Trachea (tissue), 1 donor: ENCODE measurements around the gene GTF2A1L.

GRCh38 chr2:48397727-48398223 is 42.8 kb upstream of the PPP1R21 start:
- PRO-cap, result no peak

- PRO-cap, result no peak
These were observed 1.0 kb downstream of the PPP1R21 start for GRCh38 chr2:48441452-48442162.

DNA sequence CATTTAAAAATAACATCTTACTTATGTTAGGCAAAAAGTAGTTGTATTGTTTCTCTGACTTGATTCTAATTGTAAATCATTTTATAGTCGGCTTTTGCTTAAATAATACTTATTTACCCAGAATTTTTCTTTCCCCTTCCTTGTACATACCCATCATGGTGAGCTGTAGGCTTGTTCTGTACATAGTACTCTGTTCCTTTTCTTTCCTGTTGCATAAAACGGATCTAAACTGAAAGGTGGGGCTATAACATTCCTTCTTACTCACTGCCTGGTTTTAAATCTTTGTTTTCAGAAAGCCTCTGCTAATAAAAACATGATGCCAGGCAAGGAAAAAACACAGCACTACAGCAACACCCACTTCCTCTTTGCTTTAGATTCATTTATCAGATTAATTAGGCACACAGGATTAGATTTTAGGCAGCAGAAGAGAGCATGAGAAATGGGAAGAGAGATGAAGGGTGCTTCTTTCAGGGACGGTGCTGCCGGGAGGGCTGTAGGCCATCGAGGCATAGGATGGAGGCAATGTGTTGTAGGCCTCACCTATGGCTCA is 19.6 kb upstream of the STON1 start:
- PRO-cap, result no peak

GRCh38 chr2:48617521-48617958 is at the start of gene GTF2A1L:
GTF2A1L (plus strand) TSS chr2:48617856.
- PRO-cap, result no peak

DNA sequence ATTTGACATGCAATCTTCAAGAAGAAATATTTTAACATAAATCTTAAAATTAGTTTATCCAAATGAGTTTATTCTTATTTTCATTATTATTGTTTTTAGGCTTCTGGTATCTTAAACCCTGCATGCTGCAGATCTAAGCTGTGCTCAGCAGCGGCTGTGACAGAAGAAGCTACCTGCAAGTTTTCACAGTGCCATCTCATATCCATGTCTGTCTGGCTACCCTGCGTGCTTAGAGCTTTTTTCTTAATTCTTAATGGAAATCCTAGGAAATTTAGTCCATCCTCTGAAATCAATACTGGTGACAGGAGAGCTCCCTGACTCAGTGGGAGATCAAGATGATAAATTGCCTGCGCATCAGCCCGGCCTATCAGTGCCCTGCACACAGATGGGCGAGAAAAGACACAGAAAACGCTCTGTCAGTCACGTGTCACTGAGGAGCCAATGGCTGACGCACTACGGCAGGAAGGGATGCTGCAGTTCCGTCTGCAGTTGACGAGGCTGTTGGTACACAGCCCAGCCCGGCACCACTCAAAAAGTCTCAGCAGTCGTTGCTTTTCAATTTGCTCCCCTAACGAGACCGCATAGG is 819.6 kb upstream of the FSHR start:
- PRO-cap, result no peak

DNA sequence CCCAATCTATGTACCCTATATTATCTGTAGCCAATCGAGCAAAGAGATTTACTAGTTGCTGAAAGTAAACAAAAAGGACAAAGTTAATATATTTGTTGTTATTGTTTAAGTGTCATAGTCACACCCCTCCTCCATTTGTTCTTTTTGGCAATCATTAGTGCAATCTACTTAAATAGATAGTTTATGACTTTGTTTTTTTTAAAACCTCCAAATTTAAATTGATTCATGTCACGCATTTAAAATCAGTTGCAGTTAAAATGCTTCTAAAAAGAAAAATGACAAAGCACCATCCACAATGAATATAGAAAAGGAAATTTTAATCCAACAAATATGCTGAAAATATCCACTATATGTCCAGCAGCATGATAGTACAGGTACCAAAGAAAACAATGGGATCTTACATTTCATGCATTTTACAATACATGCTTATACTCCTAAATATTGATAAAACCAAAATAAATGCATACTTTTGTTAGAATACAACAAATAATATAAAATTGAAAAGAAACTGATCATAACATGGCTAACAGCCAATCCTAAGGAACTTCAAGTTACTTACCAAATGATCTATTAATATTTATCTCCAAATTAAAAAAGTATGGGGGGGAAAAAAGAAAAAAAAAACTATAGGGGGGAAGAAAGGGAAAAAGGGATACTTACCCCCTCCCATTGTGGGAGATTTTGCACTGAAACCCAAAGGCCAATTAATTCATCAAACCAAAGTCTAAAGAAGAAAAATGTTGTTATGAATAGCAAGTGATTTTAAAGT is 34.5 kb downstream of the PSME4 start:
- PRO-cap, result no peak

DNA sequence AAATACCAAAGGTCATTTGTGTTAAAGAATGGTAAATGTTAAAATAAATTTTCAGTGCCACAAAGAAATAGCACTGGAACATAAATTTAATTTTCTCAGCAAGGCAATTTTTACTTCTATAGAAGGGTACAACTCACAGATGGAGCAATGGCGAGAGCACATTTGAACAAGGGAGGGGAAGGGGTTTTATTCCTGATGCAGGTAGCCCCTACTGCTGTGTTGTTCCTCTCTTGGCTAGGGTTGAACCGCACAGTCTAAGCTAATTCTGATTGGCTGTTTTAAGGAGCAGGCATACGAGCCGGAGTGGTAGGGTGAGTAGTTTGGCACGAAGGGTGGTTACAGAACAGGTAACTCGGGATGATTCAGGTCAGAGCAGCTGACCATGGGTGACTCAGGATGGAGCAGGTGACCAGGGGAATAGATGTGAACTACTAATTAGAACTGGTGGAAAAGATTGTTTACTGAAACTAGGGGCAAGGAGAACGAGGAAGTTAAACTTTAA is 50.0 kb downstream of the ACYP2 start:
- PRO-cap, result no peak

- PRO-cap, result no peak
These were observed 133.0 kb downstream of the TSPYL6 start for GRCh38 chr2:54122802-54123683.

DNA sequence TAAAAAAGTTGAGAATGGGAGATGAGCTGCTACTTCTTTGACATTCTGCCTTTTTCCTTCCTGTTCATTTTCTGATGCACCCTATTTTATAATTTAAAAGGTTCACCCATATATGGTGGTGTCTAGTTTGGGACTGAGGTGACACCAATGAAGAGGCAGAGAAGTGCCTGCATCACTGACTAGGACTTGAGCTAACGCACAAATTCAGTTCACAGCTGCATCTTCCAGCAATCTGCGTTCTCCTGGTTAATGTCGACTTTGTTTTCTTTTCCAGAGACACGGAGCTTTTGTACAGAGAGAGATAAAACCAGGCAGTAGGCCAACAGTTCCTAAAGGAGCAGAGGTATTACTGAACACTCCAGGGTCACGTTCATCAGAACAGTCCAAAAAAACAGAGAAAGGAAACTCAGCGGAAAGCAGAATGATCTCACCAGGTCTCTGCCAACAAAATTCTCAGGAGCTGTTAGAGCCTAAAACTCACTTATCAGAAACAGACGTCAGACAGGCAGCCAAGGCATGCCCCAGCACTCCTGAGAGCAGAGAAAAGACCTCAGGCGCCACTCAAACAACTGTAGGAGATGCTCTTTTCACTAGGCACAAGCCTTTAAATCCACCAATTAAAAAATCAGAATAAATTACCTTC is 29.4 kb downstream of the C2orf73 start:
- PRO-cap, result bidirectional peak, plus-strand start at position 493 of the sequence, minus-strand start at position 455 of the sequence

GRCh38 chr2:54370434-54370956 is 39.8 kb downstream of the C2orf73 start:
- PRO-cap, result no peak

DNA sequence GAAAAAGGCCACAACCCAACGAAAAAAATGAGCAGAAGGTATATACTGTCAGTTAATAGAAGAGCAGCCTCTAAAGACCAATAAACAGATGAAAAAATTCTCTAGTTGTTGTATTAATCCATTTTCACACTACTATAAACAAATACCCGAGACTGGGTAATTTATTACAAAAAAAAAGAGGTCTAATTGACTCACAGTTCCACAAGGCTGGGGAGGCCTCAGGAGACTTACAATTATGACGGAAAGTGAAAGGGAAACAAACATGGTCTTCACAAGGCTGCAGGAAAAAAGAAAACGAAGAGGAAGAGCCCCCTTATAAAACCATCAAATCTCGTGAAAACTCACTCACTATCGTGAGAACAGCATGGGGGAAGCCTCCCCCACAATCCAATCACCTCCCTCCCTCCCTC is 61.8 kb upstream of the SPTBN1 start:
- PRO-cap, result no peak

- PRO-cap, result no peak
These were observed 23.9 kb upstream of the SPTBN1 start for GRCh38 chr2:54432261-54432668.

DNA sequence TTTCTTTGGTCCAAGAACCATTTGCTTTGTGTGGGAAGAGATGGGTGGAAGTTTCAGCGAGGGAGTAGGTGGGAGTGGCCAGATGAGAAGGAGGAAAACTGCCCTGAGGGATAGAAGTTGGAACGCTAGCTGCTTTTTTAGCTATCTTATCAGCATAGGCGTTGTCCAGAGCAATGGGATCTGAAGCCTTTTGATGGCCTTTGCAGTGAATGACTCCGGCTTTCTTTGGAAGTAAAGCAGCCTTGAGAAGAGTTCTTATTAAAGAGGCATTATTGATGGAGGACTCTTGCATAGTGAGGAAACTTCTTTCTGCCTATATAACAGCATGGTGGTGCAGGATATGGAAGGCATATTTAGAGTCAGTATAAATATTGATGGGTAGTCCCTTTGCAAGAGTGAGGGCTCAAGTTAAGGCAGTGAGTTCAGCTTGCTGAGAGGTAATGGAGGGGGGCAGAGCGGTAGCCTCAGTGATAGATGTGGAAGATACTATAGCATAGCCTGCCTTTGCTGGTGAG is 52.5 kb downstream of the SPTBN1 start:
- PRO-cap, result no peak

GRCh38 chr2:54524352-54524551 is 68.1 kb downstream of the SPTBN1 start:
- PRO-cap, result no peak

- PRO-cap, result no peak
These were observed 119.2 kb upstream of the EML6 start for GRCh38 chr2:54604182-54604688.

DNA sequence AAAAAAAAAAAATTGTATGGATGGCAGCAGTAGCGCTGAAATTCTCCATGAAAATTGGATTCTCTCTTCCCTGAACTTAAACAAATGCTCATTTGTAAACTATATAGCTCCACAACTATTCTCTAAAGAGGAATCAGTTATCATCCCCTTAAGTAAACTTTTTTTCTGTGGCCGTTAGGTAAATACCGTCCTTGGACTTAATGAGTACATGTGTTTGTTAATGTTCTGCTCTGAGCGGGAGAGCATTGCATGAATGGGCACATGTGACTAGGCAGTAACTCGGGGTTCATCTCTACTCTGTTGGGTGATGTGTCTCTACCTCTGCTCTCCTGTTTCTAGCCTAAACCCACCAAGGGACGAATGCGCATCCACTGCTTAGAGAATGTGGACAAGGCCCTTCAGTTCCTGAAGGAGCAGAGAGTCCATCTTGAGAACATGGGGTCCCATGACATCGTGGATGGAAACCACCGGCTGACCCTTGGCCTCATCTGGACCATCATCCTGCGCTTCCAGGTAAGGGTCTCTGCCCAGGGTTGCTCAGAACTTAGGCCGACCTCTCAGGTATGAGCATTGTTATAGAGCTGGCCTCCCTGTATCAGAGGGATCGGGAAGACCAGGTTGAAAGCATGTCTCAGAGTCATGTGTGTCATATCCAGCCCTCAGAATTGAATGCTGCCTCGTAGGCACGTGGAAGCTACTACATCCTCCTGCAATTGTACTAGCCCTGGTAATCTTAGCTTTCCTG is 111.5 kb upstream of the EML6 start:
- PRO-cap, result no peak

DNA sequence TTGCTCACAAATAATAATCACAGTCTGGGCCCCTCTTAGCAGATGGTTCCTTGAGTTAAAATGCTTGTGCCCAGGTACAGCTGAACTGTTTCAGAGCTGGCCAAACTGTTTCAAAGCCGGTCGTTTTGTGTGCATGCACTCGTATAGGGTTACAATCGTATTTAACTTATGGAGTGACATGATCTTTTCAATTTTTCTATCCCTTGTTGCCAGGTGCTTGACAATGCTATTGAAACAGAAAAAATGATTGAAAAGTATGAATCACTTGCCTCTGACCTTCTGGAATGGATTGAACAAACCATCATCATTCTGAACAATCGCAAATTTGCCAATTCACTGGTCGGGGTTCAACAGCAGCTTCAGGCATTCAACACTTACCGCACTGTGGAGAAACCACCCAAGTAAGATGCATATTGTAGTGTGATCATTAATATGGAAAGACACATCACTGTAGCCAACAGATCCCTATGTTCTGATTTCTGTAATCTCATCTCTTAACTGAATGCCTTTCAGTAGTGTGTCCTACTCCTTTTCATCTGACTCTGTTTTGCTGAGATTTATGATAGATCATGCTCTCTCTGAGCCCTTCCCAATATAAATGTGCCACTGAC is 101.3 kb upstream of the EML6 start:
- PRO-cap, result no peak

DNA sequence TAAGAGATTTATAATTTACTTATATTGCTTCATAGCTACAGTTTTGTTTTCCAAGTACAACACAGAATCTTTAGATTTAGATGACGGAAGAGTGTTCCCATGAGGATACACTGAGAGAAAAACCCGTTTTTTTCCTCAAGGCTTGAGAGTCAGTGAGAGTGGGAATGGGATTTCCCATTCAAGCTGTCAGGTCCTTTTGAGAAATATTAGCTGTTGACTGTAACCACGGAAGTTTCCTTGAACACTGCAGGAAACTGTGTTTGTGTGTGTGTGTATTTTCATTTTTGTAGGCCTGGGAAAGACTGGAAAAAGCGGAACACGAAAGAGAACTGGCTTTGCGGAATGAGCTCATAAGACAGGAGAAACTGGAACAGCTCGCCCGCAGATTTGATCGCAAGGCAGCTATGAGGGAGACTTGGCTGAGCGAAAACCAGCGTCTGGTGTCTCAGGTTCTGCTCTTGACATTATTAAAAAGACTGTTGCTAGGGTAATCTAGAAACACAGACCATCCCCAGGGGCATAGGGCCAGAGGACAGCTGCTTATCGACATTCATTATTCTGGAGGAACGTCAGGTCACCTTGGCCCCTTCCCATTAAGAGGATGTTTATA is 98.8 kb upstream of the EML6 start:
- PRO-cap, result no peak

GRCh38 chr2:54630163-54630586 is 93.3 kb upstream of the EML6 start:
- PRO-cap, result no peak

DNA sequence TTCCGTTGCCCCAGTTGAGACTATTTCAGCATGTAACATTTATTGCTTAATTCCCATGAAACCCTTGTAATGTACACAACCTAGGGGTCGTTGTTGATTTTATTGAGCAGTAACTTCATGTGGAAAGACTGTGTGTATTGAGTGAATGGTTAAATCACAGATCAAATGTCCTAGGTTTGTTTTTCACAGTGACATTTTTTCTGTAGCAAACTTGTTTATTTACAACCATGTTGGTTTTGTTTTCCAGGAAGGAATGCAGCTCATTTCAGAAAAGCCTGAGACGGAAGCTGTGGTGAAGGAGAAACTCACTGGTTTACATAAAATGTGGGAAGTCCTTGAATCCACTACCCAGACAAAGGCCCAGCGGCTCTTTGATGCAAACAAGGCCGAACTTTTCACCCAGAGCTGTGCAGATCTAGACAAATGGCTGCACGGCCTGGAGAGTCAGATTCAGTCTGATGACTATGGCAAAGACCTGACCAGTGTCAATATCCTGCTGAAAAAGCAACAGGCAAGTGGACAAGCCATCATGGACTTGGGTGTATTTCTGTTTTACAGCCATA is 79.3 kb upstream of the EML6 start:
- PRO-cap, result no peak